Measurements from ENCODE around the gene IWS1.

DNA sequence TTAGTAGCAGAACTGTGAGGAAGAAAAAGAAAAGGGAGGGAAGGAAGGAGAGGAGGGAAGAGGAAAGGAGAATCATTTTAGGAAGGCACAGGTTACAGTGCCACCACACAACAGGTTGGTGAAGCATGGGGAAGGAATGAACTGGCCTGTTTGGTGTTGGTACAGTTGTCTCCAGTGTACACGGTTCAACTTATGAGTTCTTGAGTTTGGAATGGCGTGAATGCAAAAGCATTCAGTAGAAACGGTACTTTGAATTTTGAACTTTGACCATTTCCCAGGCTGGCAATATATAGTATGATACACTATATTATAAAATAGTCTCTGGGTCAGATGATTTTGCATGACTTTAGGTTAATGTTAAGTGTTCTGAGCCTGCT, 39.4 kb downstream of the GYPC start:
- PRO-cap = no peak
- RAMPAGE, long total RNA, 2 experiments = no peak in any of the 2 experiments

DNA sequence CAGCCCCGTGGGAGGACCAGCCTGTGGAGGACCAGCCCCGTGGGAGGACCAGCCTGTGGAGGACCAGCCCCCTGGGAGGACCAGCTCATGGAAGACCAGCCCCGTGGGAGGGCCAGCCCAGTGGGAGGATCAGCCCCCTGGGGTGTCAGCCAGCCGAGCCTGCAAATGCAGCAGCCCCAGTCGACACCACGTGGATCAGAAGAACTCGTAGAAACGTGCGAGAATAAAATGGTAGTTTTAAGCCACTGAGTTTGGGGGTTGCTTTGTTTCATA, 72.9 kb downstream of the TEX51 start:
- PRO-cap = no peak
- RAMPAGE, long total RNA, 2 experiments = no peak in any of the 2 experiments

DNA sequence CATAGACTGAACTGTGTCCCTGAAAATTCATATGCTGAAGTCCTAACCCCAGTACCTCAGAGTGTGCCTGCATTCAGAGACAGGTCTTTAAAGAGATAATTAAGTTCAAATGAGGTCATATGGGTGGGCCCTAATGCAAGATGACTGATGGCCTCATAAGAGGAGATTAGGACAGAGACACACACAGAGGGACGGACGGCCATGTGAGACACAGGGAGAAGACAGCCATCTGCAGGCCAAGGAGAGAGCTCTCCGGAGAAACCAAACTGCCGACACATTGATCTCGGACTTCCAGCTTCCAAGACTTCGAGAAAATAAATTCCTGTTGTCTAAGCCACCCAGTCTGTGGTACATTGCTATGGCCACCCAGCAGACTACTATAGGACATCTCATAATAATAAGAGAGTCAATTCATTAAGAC, 103.5 kb downstream of the BIN1 start:
- PRO-cap = no peak
- RAMPAGE, long total RNA, 2 experiments = no peak in any of the 2 experiments

DNA sequence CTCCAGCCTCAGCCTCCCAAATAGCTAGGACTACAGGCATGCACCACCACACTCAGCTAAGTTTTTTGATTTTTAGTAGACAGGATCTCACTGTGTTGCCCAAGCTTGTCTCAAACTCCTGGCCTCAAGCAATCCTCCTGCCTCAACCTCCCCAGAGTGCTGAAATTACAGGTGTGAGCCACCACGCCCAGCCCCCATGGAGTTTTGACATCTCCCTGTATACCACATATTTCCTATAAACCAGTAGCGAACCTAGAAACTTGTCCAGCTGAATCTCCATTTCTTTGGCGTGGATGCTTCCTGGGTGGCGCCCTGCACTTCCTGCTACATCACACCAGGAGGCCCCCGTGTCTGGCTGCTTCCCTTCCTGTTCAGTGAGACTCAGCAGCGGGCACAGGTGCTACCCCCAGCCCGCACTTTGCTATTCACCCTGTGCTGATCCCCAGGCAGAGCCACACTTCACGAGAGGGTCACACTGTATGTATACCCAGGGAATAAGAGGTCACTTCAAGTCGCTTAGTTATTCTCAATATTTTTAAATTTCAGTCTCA, 35.1 kb downstream of the CYP27C1 start:
- PRO-cap = no peak
- RAMPAGE, long total RNA, 2 experiments = no peak in any of the 2 experiments

- PRO-cap = no peak
- RAMPAGE, long total RNA, 2 experiments = no peak in any of the 2 experiments
These were observed 16.7 kb downstream of the MAP3K2 start for GRCh38 chr2:127370903-127371641.

- PRO-cap = no peak
- RAMPAGE, long total RNA, 2 experiments = no peak in any of the 2 experiments
These were observed 3.5 kb downstream of the MAP3K2 start for GRCh38 chr2:127384231-127384703.

GRCh38 chr2:127415635-127416487, 2.4 kb upstream of the PROC start:
- PRO-cap = bidirectional peak, plus-strand start at chr2:127416089, minus-strand start at chr2:127415919
- RAMPAGE, long total RNA, 2 experiments = no peak in any of the 2 experiments

DNA sequence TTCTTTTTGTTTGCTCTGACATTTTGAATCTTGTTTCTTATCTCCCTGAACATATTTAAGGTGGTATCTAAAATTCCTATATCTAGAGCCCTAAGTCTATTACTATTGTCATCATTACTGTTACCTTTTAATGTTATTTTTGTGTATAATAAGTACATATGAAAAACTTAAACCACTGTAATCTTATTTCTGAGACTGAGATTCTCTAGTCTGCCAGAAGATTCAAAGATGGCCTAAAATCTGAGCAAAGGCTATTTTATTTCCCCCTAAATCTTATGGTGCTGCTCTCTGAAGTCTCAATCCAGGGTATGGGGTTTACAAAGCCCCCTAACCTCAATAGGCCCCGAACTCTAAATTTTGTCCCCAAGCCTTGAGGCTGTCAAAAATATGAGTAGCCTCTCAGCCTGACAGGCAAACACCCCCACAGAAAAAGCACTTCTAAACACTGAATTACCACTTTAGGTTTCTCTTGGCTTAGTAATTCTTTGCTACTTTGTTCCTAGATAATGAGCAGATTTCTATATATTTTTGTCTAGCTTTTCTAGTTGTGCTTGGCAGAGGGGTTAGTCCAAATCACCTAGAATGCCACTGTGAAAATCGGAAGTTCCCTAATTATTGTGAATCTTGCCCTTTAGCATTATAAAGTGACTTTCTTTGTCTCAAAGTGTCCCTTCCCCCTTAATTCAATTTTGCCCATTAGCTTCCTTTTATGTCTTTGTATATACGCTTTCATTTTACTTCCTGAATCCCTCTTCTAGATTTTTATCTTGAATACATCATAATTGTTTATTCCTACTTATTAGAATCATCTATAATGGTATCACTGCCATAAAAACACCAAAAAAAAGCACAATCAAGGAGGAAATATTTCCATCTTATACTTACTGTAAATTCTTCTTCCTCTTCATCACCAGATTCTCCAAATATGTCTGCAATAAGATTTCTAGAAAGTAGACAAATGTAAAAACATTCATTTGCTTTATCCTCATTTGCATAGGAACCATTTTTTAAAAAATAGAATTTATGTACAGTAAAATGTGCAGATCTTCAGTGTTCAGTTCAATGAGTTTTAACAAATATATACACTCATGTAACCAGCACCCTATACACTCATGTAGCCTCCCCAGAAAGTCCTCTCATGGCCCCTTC, 24.0 kb downstream of the IWS1 start:
- PRO-cap = no peak
- RAMPAGE, long total RNA, 2 experiments = no peak in any of the 2 experiments

- PRO-cap = unidirectional peak, minus-strand start at chr2:127526167; bidirectional peak, plus-strand start at chr2:127526634, minus-strand start at chr2:127526452
- RAMPAGE, long total RNA, 2 experiments = start-site peak on the minus strand in 1 of 2 experiments, at chr2:127526208-127526344 at its widest, 17 reads per replicate
These were observed at the start of gene IWS1 for GRCh38 chr2:127525890-127526712. TSS of gene IWS1 (minus strand) at chr2:127526489.

DNA sequence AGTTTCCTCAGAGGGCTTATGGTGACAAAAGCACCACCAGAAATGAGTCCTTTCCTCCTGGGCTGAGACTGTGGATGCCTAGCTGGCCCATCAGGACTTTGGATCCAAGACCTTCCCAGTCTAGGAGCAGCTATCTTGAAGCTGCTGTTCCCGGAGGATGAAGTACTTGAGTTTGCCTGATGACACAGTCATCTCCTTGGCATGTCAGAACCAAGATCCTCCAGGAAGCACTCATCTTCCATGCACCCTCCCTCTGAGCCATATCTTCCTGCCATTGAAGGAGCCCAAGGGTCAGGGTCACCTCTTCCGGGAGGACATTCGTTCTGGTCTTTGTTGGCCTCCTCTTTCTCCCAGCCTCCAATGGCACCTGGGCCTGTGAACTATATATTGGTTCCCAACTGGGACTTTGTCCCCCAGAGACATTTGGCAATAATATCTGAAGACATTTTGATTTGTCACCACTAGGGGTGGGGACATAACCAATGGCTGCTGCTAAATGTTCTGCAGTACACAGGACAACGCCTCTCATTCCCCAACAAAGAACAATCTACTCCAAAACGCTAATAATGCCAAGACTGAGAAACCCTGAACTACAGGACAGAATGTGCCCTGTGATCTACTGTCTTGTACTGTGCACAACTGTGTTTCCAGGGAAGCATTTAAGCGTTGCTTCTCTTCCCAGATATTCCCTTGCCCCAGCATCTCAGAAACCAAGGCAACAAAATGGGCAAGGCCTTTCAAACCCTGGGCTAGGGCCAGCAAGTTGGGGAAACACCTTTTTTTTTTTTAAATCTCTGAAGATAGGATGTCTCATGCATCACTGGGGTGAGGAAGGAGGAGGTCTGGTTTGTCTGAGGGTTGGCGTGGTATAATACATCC, 4.1 kb upstream of the MYO7B start:
- PRO-cap = no peak
- RAMPAGE, long total RNA, 2 experiments = no peak in any of the 2 experiments

GRCh38 chr2:127637384-127638260, 8.3 kb upstream of the GPR17 start:
- PRO-cap = no peak
- RAMPAGE, long total RNA, 2 experiments = no peak in any of the 2 experiments

DNA sequence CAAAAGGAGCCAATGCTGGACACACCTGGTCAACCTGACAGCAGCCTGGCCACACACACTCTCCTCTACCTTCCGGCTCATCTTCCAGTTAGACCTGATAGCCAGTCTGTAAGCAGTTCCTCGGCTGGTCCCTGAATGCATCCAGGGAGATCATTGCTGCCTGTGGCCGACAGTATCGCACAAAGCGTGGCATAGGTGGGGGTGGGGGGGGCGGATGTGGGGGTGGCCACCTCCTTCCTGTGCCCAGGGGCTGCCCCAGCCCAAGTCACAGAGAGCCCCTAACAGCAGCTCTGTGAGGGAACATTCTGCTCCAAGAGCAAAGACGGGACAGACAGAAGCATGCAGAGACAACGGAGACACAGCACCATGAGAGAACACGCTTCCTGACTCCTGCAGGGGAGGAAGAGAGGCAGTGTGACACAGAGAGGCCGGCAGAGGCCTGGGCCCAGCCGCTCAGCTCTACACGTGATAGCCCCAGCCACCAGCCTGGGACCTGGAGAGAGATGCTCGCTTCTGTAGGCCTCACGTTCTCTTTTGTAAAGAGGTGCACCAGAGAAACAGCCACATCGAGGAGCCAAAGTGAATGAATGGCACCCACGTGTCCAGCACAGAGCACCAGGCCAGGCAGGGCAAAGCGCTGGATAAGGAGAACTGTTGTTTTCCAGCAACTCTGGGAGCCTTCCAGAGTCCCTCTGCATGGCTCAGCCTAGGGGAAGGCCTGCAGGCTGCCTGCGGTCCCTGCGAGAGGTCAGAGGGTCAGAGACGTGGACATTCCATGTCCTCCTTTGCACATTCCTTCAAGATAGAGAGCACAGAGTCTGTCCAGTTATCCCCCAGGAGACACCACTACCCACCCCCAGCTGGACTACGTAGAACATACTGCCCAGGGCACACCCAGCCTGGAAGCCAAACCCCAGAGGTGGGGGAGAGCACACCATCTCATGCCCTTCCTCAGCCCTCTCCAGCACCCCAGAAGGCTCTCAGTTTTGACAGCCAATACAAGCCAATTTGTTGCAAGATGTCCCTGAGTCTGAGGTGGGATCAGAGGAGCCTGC, 14.3 kb downstream of the LIMS2 start:
- PRO-cap = no peak
- RAMPAGE, long total RNA, 2 experiments = no peak in any of the 2 experiments

DNA sequence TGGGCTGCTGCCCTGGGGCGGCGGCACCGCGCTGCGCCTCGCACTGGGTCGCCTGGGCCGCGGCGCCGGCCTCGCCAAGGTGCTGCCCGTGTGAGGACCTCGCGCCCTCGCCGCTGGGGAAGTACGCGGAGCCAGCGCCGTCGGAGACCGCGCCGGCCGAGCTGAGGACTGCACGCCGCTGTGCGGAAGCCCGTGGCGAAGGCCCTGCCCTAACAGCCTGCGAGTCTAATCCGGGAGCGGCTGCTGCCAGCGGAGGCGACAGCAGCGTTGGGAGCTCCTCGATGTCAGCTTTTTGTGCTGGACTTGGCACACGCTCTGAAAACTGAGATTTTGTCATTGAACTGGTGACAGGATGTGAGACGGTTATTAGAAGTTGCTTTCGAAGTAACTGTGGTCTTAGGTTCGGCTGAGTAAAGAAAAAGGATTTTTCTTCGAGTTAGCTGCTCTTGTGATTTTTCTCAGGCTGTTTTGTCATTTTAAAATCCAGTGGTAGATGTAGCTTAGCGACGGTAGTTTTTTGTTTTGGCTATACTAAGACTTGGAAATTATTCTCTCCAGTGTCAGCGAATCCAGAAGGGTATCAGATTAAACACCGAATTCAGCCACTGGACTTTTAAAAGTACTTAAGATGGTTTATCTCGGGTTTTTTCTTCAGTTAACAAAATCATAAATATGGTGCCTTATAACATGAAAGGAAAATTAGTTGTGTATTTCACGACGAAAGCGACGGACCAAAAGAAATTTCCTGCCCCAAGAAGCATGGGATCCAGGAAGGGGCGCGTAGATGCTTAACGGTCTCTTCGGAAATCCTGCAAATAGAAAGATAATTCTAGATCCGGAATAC, 1.0 kb downstream of the SFT2D3 start:
- PRO-cap = bidirectional peak, plus-strand start at position 228 of the sequence, minus-strand start at position 115 of the sequence; unidirectional peak, minus-strand start at position 294 of the sequence
- RAMPAGE, long total RNA, 2 experiments = no peak in any of the 2 experiments

GRCh38 chr2:127847606-127848396, 10.2 kb downstream of the POLR2D start:
- PRO-cap = no peak
- RAMPAGE, long total RNA, 2 experiments = no peak in any of the 2 experiments

GRCh38 chr2:127884238-127885124, 1.3 kb downstream of the AMMECR1L start:
- PRO-cap = no peak
- RAMPAGE, long total RNA, 2 experiments = no peak in any of the 2 experiments

- PRO-cap = bidirectional peak, plus-strand start at chr2:128233109, minus-strand start at chr2:128233097
- RAMPAGE, long total RNA, 2 experiments = no peak in any of the 2 experiments
These were observed 85.5 kb downstream of the HS6ST1 start for GRCh38 chr2:128232931-128233854.

GRCh38 chr2:128282473-128282968, 36.1 kb downstream of the HS6ST1 start:
- PRO-cap = no peak
- RAMPAGE, long total RNA, 2 experiments = no peak in any of the 2 experiments

GRCh38 chr2:128307974-128308671, 10.5 kb downstream of the HS6ST1 start:
- PRO-cap = no peak
- RAMPAGE, long total RNA, 2 experiments = no peak in any of the 2 experiments

- PRO-cap = no peak
- RAMPAGE, long total RNA, 2 experiments = no peak in any of the 2 experiments
These were observed 127.7 kb upstream of the HS6ST1 start for GRCh38 chr2:128446362-128446791.

DNA sequence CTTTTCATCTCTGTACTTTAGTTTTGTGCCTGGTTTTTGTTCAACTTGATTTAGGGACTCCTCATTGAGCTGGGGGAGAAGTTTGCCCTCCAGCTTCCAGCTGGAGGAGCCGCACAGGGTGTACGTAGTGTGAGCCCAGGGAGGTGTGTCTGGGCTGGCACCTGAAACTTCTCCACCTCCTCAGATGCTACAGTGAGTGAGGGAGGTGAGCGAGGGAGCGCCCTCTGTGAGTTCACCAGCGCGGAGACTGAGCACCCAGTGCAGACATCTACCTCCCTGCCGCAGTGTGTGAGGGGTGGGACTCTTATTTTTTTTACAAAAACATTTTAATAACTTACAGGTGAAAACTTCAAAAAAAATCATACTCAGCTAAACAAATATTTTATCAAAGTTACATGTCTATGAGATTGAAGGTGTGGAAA, 204.2 kb upstream of the HS6ST1 start:
- PRO-cap = no peak
- RAMPAGE, long total RNA, 2 experiments = no peak in any of the 2 experiments